ENCODE results near the genes ACSS3 and PPFIA2.

- RRBS, result no CpG with 5 or more reads among the region's 11 CpGs
Observed at GRCh38 chr12:78036826-78037443, 206.2 kb downstream of the NAV3 start.

DNA sequence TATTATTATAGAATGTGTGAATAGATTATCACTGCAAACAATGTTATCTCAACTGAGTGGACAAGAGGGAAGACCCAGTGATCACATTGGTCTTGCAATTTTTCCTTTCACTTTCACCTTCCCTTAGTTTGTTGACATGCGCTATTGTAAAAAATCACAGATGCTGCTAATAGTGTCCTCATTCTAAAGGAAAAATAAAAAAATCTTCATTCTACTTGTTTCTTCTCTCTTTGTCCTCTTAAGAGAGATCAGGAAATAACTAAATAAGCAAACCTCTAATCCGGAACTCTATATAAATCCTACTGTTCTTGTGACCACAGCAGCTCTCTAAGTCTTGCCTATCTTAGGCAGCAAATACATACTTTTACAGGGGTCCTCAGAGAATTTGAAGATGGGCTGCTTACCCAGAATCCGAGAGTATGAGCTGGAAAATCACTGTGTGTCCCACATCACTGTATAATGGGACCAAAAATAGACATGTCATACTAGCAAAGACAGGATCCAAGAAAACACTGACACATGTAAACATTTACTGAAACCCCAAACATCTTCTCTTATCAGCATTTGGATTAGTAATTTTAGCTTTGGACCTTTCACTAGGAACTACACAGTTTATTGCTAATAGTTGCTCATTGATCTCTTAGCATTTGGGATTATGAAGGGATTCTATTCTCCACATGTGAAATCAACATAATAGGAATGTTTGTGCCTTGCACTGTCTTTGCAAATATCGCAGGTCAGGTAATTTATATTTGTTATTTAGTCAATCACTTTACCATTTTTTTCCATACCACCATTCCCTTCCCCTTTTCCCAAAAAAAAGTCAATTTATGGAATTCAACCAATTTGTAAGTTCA is 257.9 kb downstream of the NAV3 start:
- RRBS, result no CpG with 5 or more reads among the region's 4 CpGs

DNA sequence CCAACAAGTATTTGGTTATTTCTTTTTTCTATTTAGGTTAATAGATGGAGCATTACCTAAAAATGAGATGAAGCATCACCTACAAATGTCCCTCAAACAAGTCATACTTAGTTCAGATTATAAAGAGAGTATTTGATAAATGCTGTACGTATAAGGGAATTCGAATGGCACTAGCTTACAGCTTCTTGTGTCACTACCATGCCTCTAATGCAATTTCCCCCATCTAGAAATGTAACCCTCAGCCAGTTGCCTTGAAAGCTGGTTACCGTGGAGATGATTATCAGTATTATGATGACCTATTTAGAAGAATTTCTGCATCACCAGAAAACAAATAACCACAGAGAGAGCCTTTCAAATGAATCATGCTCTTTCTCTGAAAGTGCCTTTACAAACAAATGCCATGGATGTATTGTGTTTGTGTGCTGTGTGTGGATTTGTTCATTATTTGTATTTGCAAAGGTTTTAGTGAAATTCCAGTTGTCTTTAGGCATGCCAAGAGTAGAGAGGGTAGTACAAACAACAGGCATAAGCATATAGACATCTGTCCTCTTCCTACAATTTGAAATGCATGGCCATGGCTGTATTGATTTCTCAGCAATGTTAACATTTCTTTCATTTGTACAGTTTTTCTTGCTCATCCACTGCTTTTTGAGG is 266.7 kb downstream of the PAWR start:
- RRBS, result no CpG with 5 or more reads among the region's 3 CpGs

GRCh38 chr12:80250078-80250487 is 150.7 kb downstream of the OTOGL start:
- RRBS, result no CpG with 5 or more reads among the region's 7 CpGs

DNA sequence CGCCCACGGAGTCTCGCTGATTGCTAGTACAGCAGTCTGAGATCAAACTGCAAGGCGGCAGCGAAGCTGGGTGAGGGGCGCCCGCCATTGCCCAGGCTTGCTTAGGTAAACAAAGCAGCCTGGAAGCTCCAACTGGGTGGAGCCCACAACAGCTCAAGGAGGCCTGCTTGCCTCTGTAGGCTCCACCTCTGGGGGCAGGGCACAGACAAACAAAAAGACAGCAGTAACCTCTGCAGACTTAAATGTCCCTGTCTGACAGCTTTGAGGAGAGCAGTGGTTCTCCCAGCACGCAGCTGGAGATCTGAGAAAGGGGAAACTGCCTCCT is 33.8 kb downstream of the PTPRQ start:
- RRBS, result no CpG with 5 or more reads among the region's 8 CpGs

- RRBS, result no CpG with 5 or more reads among the region's 15 CpGs
Observed at GRCh38 chr12:80513322-80513588, 69.2 kb downstream of the PTPRQ start.

DNA sequence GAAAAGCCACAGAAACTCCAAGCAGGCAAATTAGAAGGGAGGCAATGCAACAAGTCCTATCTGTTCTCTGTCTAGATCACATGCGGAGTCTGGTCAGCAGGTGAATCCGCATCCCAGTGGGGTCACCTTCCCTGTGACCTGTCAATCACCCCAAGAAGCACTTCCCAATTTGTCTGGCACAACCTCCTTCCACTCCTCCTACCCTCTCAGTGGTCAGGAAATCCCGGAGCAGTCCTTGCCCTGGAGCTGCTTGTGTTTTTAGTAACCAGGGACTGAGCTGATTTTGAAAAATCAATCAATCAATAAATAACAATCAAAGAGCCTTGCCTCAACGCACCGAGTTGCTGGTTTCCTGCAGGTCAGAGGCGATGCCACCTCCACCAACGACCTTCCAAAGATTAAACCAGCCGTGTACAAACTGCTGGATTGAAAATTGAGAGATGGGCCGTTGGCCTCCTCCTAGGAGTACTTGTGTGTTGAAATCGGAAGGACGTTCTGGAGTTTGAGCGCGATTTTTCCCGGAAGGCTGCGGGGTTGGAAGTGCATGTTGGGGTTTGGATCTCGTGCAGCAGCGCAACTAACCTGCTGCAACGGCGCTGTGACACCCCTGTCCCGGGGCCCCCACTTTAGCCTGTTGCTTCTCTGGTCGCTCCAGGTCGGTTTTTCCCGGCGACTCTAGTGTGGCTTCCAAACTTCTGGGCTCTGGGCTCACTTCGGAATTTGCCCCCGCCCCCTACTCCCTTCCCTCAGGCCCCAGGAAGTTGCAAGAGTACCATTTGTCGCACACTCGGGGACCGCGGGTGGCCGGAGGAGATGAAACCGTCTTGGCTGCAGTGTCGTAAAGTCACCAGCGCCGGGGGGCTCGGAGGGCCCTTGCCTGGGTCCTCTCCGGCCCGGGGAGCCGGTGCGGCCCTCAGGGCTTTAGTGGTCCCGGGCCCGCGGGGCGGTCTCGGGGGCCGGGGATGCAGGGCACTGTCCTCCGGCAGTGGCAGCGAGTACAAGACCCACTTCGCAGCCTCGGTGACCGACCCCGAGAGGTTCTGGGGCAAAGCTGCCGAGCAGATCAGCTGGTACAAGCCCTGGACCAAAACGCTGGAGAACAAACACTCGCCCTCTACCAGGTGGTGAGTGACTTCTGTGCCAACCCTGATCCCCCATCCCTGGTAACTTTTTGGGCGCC is at the start of gene ACSS3:
ACSS3 (plus strand) TSS at position 772 of the 1,180 bp plus-strand sequence.
- RRBS, result 60% methylated on average over 11 of the region's 56 CpGs

DNA sequence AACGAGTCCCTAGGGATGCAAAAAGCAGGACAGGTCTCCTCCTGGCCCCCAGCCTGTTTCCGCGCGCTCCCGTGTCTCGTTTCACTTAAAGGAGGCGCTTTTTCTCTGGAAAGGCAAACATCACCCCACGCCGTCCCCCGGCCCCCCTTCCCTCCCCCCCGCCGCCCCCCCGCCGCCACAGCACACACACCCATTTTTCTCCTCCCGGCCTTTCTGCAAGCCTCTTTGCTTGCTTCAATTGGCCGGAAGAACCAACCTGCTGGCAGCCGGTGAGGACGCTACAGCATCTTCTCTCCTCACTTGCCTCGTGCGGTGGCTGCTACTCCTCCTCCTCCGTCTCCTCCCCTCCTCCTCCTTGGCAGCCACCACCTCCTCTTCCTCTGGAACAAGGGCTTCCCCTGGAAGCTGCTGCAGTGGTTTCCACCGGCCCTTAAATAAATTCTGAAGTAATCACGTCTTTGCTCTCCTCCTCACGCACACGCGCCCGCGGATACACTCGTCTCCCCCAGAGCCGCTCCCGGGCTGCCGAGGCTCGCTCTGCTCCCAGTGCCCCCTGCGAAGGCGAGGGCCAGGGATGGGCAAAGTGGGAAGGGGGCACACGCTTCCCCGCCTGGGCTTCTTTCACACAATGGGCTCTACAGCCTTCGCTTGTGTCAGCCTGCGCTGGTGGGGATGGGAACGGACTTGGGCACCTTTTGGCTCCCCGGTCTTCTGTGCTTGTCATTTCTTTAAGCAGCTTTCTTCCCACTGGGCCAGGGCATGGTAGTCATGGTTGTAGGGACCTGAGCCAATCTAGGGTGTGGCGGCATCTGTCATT is at the start of gene PPFIA2:
PPFIA2 (minus strand) TSS at position 327 of the 817 bp plus-strand sequence.
- RRBS, result 1% methylated on average over 9 of the region's 42 CpGs

DNA sequence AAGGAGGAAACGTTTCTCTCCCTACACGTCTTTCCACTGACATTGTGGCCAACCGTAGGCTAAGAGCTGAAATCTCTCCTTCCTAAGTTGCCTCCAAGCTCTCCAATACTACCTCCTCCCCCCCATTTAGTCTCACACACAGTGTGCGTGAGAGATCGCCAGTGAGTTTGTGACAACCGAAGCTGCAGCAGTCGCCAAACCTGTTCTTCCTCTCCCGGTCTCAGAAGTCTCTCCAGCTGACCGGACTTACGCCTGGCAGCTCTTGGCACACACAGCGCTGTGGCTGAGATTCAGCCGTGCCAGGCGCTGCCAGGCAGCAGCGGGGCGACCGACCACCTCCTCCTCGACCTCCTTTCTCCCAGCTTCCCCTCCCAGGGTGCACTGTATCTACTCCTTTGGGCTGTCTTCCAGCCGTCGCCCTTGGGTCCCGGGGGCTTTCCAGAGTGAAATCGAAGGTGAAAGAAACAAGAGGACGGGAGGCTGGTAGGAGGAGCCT is 385 bp upstream of the TMTC2 start:
- RRBS, result under 1% methylated on average over 3 of the region's 22 CpGs

DNA sequence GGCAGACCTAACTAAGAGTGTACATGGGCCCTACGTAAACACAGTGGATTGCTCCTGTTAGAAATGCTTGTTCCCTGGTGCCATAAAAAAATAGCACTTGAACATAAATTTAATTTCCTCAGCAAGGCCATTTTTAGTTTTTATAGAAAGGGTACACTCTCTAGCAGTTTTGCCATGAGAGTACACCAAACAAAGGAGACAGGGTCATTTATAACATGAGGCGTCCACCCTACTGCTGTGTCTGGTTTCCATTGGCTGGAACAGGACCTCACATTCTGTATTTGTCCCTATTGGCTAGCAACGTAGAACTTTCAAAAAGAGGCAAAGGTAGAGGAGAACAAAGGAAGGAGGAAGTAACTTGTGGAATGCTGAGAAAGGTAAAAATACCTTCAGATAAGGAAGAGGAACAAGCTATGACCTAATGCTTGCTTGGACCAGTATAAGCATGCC is 118.1 kb downstream of the TMTC2 start:
- RRBS, result no CpG with 5 or more reads among the region's 3 CpGs

DNA sequence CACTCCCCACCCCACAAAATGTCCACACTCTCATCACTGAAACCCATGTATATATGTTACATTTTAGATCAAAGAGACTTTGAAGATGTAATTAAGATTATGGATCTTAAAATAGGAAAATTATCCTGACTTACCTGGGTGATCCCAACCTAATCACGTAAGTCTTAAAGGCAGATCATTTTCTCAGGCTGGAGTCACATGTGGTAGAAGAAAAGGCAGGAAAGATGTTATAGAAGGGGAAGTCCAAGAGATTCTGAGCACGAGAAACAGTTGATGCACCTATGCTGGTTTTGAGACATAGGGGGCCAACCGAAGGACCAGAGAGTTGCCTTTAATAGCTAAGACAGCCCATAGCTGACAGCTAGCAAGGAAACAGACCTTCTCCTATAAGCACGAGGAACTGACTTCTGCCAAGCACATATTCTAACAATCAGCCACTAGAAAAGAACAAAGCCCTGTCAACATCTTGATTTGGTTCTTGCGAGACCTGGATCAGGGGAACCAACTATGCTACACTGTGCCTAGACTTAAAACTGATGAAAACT is 785.5 kb downstream of the TMTC2 start:
- RRBS, result no CpG with 5 or more reads among the region's 5 CpGs

- RRBS, result no CpG with 5 or more reads among the region's 2 CpGs
Observed at GRCh38 chr12:85834335-85834710, 1.9 kb downstream of the RASSF9 start.

DNA sequence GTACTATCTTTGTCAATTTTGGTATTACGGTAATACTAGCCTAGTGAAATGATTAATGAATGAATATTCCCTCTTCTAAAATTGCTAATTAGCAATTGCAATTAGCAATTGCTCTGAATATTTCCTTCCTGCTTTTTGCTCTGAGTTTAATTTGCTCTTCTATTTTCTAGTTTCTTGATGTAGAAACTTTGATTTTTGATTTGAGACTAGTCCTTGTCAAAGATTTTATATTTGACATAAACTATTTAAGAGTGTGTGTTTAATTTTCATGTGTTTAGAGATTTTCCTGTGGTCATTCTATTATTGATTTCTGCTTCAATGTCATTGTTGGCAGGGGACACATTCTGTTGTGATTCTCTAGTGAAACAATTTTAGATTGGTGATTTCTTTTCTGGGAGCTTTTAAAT is 554.6 kb upstream of the MGAT4C start:
- RRBS, result no CpG with 5 or more reads among the region's 1 CpG

DNA sequence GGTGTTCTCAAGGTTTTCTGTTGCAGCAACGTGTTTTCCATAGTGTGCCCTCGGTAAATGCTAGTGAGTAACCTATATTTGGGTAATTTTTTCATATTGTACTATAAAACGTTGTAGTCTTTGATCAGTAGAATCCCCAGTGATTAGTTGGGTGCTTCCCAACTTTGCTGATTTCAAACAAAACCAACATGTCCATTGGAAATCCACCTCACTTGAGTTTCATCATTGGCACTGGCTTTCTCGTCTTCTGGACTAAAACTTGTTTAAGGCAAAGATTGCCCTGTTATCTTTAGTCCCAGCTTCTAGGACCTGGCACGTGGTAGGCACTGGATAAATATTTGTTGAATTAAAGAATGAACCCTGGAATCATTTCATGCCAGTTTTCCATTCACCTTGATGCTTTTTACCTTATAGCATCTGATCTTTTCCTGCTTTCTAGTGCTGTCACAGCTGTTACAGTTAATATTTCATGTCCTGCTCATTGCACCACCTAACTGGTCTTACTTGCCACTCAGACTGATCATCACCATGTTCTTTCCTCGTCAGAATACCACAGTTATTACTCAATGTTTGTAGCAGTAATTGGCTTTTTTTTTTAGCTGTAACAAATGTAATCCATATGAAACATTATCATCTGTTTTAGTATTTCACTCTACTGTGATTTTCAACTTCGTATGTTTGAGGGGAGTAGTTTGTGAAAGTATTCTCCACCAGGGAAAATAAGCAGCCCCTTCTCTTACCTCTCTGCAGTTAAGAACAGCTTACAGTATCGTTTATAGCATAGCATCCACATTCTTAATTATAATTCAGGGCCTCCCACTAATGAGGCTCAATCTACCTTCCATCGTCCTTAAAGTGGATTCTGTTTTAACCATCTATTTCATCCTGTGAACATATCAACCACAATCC is 1.2 kb downstream of the C12orf29 start:
- RRBS, result no CpG with 5 or more reads among the region's 9 CpGs

DNA sequence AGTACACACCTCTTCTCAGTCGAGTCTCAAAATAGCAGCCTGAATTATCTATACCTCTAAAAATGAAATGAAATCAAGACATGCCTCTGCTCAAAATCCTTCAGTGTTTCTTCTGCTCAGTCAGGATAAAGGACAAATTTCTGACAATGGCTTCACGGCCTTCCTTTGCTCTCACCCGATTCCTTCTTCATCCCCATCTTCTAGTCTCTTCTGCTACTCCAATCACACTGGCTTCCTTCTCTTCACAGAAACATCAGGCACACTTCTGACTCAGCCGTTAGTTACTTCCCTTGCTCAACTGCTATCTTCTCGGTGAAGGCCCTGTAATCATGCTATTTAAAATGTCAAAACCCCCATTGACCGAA is 161.2 kb downstream of the KITLG start:
- RRBS, result no CpG with 5 or more reads among the region's 6 CpGs

- RRBS, result no CpG with 5 or more reads among the region's 10 CpGs
Observed at GRCh38 chr12:89348581-89349779, 3.3 kb downstream of the DUSP6 start.

- RRBS, result no CpG with 5 or more reads among the region's 5 CpGs
Observed at GRCh38 chr12:89382229-89382724, 30.0 kb upstream of the DUSP6 start.

- RRBS, result no CpG with 5 or more reads among the region's 2 CpGs
Observed at GRCh38 chr12:89656796-89657339, 51.8 kb downstream of the ATP2B1 start.

DNA sequence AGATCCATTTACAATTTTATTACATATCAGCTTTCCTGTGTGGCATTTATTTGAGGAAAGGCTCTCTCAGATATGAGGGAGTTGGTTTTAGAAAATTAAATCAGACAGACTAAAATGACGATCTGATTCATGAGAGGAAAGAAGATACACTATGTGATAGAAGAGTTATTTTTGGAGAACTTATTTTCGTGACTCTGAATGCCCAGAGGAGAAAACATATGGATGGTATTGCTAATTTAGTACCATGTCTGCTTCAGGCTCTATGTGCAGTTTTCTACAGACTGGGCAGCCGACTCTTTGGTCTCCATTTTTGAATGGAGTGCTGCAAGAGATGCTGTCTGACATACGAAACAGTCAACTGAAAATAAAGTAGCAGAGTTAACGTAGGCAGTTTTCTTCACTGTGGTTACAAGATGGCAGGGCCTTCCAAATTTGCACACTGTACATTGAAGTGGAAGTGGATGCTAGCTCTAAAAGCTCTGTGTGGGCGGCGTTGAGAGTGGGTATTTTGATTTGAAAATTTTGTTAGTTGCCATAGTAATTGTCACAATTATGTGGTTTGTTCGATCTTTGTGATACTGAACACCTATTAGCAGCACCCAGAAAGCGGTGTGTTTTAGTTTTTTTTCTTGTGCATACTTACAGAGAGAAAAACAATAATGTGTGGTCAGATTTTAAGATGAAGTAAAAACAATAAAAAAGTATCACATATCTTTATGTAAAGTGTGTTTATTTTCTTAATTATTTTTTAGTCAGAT is 154.8 kb upstream of the ATP2B1 start:
- RRBS, result no CpG with 5 or more reads among the region's 9 CpGs

- RRBS, result no CpG with 5 or more reads among the region's 1 CpG
Observed at GRCh38 chr12:90108458-90108686, 399.7 kb upstream of the ATP2B1 start.

All from BE2C (cell line).